A172 (cell line): ENCODE data around the gene GK3.

DNA sequence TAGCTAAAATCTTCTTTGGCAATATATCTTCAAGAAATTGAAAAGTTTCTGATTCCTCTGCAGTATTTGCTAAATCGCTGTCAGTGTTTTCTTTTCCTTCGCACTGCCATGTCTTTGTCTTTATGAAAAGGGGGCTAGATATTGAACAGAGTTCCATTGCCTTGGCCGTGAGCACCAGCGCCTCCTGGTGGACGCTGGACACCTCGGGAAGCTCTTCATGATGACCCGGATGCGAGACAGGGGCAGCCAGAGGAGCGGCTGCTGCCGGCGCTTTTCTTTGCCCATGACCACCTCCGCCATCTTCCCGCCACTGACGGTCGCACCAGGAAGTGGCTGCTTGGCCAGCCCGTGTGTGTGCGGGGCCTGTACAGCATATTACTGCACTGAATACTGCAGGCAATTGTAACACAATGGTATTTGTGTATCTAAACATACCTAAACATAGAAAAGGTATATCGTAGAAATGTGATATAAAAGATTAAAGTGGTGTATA, 15.9 kb upstream of the GRIA2 start:
- RAMPAGE, long total RNA: no peak

DNA sequence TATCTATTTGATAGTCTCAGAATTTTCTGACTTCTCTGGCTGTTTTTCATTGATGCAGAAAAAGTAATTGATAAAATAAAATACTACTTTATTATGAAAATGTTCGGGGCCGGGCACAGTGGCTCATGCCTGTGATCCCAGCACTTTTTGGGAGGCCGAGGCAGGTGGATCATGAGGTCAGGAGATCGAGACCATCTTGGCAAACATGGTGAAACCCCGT, 173.3 kb downstream of the GRIA2 start:
- RAMPAGE, long total RNA: no peak

DNA sequence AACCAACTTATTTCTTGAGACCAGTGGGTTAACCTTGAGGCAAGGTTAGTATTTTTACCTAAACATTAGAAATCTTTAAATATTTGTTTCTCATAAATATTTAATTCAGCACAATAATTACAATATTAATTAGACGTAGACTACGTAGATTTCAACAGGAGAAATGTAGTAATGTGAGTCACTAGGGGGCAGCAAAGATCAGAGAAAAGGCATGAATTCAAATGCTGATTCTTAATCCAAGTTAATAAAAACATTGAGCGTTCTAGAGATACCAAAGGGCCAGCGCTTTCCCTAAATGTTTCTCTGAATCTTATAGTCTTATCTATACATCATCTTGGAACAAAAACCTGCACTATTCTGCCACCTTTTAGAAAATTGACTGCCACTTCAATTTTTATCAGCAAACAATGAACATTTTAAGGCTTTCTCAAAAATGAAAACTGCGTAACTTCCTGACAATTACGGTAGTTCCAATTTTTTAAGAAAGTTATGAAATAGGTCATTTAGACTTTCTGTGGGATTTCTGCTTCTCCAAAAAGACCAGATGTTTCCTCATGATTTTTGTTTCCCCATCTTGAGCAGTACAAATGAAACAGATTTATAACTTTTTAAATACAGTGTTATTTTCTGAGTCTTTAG, 180.6 kb downstream of the GASK1B start:
- RAMPAGE, long total RNA: no peak

DNA sequence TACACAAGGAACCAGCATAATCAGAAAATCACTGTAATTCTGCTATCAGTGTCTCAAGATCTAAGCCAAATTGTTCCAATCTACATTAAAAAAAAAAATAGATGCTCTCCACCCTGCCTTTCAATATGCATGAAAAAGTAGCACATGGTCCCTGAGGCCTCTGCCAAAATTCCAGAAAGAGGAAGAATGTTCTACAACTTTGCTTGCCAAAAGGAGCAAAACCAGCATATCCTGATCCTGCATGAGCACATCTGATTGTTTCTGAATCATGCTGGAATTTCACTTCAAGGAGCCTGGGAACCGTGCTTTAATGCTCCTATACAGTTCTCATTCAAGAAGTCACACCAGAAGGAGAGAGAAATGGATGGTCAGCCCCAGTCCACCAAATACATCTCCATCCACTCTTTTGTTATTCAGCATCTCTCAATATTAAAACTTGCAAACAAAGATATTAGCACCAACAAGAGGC, 92.2 kb downstream of the TMEM144 start:
- RAMPAGE, long total RNA: no peak

DNA sequence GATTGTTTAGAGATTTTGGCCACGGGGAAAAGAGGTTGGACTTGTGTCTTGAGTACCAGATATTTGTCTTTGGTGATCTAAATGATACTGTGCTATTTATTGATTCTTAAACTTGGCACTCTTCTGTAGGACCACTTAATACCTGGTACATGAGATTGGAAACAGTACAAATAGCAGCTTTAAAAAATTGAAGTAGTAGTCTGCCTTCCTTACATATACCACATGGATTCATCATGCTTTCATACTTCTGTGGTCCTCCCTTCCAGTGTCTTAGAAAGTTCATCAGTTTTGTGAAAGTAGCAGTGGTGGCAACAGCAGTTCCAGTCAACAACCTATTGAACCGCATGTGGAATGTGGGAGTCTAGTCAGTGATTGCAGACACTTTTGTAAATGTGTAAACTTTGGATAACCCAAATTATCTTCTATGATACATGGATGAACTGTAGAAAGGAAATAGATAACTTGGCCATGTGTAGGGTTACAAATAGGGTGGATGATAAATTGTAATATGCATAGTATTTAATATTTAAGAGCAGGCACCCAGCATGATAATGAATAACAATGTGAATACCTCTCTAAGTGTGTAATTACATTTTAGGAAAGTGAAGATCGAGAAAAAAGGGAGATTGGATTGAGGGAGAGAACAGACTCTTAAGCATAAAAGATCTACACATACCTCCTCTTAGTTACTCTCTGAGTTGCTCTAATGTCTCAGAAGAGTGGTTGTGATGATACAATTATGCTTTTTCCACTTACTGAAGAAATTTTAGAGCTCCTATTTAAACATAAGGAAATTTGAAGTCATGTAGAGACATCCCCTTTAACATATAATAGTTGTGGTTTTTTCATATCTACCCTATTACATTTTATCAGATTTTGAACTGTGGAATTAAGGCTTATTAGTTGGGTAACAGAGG, 34.2 kb downstream of the FNIP2 start:
- RAMPAGE, long total RNA: no peak

GRCh38 chr4:158828942-158829678, 60.3 kb downstream of the FNIP2 start:
- RAMPAGE, long total RNA: no peak

DNA sequence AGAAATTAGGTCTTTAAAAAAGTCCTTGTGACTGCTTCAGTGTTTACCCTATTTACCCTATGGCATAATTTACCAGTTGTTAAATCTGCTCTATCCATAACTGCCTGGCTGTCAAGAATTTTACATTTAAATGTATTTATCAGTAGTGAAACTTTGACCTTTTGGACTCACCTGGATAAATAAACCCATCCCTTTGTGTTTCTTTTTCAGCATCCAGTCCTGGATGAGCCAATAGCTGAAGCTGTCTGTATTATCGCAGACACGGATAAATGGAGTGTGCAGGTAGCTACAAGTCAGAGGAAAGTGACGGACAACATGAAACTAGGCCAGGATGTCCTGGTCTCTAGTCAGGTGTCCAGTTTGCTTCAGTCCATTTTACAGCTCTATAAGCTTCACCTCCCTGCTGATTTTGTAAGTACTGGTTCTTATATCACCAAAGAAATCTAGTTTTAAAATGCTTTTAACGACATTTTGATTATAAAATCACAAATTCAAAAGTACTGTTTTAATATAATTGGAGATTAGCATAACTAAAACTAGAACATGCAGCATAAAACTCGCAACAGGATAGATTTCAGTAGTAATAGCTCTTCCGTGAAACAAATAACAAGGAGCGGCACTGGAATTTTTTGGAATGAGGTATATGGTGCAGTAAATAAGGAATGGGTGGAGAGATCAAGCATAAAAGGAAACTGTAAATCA, 122.6 kb downstream of the FNIP2 start:
- RAMPAGE, long total RNA: no peak

GRCh38 chr4:159262834-159263264, 160.0 kb downstream of the RAPGEF2 start:
- RAMPAGE, long total RNA: no peak

GRCh38 chr4:159282942-159283248, 180.0 kb downstream of the RAPGEF2 start:
- RAMPAGE, long total RNA: no peak

GRCh38 chr4:161149539-161149938, 1014.3 kb downstream of the FSTL5 start:
- RAMPAGE, long total RNA: no peak

DNA sequence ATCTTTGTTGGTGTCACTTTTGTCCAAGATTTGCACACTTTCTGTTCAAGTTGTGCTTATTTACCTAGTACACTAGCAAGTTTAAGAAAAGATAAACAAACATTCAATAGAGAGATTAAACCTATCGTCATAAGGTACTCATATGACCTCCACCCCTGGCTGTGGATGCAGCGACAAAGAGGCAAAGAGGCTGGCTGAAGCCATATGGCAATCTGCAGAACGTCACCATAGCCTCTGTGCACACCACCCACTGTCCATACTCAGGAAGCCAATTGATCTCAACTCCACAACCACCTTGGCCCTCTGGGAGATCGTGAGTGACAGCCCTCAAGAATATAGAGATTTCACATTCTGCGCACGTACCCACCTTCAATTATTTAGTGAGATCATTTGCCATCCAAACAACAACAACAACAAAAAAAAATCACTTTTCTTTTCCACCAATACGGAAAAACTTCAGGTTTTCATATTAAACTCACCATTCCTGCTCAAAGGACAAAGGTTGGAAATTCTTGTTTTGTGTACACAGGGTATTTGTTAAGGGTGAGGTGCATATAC, 242.9 kb upstream of the FSTL5 start:
- RAMPAGE, long total RNA: no peak

DNA sequence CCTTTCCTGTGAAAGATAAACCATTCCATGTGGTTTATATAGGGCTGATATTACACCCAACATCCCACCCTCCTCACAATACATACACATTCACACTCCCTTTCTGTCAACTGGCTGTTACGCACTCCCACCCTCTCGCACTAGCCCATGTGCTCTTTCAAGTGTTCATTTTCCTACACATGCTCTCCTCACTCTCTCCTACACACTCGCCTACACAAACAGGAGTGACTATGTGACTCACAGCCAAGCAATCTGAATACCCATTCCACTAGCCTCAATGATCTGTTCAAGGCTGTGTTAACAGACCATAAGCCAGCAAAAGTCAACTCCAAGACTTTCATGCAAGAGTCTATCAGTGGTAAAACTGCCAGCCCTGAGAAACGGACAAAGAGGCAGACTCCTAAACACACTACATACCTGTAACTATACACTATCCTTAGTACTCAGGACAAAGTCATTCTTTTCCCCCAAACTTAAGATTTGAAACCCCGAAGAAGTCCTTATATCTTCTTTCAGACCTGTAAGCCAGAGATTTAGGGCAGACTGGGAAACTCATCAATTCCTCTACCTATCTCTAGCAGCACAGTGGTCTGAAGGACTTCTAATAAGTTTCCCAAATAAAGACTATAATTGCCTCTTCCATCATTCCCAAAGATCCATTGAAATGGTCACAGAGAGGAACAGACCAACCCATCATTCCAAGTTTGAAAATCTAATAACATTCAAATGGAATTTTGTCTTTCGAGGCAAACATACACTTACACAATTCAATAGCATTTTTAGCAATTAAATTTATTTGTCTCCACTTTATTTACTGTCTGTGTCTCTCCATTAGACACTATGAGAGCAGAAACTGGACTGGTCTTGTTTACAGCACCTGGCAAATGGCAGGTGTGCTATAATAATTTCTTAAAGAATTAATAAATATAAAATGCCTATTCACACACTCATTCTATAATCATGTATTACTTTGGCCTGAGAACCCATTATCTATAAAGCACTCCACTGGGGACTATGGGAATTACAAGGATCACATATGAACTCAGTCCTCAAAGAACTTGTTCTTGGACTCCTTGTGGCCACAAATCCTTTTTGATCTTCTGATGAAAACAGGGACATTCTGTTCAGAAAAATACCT, 4.5 kb downstream of the NAF1 start:
- RAMPAGE, long total RNA: no peak

GRCh38 chr4:163495842-163496507, 1.5 kb downstream of the TMA16 start:
- RAMPAGE, long total RNA: no peak

DNA sequence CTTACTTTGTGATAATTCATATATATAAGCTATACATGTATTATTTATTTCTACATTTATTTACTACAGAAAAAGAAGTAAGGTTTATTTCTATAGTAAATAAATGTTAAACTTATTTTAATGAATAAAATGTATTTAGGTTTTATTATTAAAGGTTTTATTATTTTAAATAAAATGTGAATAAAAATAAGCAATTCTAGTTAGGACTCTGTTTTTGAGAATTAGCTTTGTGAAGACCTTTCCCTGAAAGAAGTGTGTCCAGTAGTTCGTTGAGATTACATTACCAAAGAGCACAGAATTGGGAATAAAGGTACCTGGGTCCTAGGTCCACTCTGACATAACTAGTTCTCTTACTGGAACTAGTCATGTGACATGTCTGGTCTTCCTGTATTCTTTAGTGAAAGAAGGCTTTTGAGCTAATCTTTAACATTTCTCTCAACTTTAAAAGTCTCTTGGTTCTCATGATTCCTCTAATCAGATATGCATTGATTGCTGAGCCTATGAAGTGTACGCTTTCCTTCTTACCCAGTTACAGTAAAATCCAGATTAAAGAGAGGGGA, 78.0 kb upstream of the MARCHF1 start:
- RAMPAGE, long total RNA: no peak

DNA sequence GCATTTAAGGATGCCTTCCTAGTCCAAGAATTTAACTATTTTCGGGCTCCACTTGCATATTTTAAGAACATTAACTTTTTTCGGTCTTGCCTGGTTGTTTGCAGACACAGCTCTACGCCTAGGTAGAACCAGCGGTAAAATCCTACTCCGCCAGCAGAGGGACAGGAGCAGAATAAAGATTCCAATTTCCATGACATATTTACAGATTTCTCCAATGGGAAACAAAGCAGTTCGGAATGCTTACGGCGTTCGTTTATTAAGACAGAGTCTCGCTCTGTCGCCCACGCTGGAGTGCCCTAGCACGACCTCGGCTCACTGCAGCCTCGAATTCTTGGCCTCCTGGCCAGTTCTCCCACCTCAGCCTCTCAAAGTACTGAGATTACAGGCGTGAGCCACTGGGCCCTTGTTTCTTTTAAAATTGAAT, 432 bp upstream of the TMEM192 start:
- RAMPAGE, long total RNA: no peak

DNA sequence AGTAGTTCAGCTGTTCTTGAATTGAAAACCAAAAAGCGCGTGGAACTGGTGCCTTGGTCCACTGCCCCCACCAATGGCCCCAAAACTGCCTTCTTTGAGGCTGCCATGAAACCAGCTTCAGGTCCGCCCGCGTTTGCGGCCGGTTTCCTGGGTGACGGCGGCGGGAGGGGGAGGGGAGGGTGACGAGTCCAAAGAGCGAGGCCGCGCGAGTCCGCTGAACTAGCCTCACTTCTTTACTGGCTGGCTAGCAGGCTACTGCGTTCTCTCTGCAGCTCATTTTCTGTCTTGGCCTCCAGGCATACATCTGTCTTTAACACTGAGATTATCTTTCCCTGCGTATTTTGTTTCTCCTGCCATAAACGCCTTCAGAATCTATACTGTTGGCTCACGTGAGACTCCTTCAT, at the start of gene GK3:
GK3 (minus strand) TSS at position 166 of the 404 bp plus-strand sequence.
- RAMPAGE, long total RNA: no peak

DNA sequence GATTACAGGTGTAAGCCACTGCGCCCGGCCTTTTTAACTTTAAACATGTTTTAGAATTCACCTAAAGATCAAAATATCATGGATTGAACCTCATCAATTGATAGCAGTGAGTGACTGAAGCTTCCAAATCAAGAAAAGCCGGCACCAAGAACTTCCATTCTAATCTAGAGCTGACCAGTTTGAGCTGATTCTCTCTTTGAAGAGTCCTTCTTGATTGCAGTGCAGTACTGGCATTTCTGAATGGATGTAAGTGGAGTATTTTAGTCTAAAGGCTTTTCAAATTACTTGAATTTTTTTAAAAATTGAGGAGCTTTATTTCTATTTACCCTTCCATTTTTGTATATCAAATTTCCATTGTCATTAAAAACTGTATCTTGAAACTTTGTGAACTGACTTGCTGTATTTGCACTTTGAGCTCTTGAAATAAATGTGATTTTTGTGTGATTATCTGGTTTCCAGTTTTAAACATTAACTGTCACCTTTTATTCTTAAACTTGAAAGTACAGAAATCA, 15.2 kb downstream of the MSMO1 start:
- RAMPAGE, long total RNA: no peak

DNA sequence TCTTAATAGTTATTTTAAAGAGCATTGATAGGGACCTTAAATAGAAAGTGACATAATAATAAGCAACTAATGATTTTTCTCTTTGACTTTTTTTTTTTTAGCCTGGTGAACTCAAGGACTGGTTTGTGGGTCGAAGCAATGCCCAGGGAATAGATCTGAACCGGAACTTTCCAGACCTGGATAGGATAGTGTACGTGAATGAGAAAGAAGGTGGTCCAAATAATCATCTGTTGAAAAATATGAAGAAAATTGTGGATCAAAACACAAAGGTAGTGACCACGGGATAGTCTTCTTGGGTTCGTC, 88.7 kb downstream of the CPE start:
- RAMPAGE, long total RNA: no peak

DNA sequence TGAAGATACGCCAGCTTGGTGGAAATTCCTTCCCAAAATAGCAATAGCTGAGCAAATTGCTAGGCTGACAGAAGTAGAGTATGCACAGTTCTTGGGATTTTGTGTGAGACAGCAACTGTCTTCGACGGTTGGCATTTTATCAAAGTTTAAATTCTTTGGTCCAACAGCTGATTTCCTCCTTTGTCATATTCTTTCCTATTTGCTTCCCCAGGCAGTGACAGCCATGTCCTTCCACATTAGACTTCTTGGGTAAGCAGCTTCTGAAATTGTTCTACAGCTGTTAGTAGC, 8.0 kb upstream of the PALLD start:
- RAMPAGE, long total RNA: no peak

- RAMPAGE, long total RNA: no peak
Measured at GRCh38 chr4:168585438-168585967, 88.7 kb downstream of the PALLD start.